Bronchial epithelial cell (primary cell): ENCODE results near the genes TCTN1, PHETA1 and NAA25.

DNA sequence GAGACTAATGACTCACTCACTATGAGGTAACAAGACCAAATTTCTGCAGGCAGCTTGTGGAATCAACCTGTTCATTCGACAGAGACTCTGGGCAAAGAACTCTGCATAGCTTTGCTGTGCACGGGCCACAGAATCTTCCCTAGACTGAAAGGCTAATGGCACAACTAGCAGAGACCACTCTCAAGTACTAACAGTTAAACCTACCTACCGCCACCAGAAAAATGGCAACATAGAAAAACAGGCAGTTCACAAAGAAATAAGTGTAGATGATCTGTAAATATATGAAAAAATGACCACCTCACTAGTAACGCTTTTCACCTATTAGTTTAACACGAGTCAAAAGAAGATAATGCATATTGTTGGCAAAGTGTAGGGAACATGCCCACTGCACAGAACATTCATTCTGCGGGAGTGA is 36.5 kb downstream of the PPTC7 start:
- RRBS, 2 experiments, result no CpG with 5 or more reads among the region's 6 CpGs

GRCh38 chr12:110582222-110583186 is 614 bp downstream of the PPTC7 start:
- RRBS, 2 experiments, result under 1 to 2% methylated on average over 32 to 33 of the region's 118 CpGs

GRCh38 chr12:110584943-110586059 is 2.2 kb upstream of the PPTC7 start:
- RRBS, 2 experiments, result no CpG with 5 or more reads among the region's 11 CpGs

- RRBS, 2 experiments, result 2% methylated on average over 37 of the region's 63 CpGs
These were observed at the start of gene TCTN1 for GRCh38 chr12:110613757-110614829. Gene TCTN1, plus strand, starts transcription at chr12:110614129.

GRCh38 chr12:110719380-110719945 is 23.2 kb downstream of the PPP1CC start:
- RRBS, 2 experiments, result no CpG with 5 or more reads among the region's 4 CpGs

GRCh38 chr12:110744715-110745453 is 2.2 kb upstream of the PPP1CC start:
- RRBS, 2 experiments, result no CpG with 5 or more reads among the region's 5 CpGs

- RRBS, 2 experiments, result no CpG with 5 or more reads among the region's 4 CpGs
These were observed 37.8 kb upstream of the PPP1CC start for GRCh38 chr12:110780504-110780868.

- RRBS, 2 experiments, result no CpG with 5 or more reads among the region's 9 CpGs
These were observed 15.9 kb upstream of the MYL2 start for GRCh38 chr12:110936219-110936833.

DNA sequence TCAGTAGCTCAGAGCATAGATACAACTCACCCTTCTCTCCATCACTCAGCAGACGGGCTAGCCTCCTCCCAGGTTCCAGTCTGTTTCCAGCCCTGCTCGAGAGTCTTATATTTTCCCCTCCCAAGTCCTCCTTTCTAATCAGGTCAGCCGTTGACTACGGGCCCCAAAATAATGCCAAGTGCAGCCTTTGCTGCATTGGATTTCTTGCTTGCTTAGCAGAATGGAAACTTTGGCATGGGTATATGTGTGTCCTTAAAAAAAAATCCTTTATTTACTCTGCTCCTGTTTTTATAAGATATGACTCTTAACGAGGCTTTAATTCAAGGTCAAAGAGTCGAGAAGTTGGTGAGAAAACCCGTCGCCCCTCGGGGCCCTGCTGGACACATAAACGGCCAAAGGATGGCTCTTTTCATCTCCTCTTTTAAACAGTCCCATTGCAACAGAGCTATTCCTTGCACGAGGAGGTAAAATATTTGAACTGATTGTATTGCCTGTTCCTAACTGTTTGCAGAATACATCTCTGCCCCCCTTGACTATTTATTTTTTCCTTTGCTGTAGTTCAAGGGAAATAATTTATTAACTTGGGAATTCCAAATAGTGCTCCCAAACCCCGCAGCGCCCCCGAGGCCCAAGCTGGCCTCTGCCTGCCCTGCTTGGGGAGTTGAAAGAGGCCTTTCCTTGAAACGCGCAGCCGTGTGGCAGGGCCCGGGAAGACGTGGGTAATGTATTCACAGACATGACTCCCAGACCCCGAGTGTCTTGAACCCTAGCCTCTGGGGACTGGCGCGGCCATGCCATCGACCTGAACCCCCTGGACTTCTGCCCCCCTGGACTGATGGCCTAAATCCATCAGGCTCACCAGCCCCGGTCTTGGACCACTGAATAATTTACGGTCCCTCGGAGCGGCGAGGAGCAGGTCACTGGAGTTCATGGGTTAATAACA is 42.9 kb downstream of the CUX2 start:
- RRBS, 2 experiments, result no CpG with 5 or more reads among the region's 28 CpGs

- RRBS, 2 experiments, result no CpG with 5 or more reads among the region's 13 CpGs
These were observed 136.6 kb downstream of the CUX2 start for GRCh38 chr12:111170445-111171111.

DNA sequence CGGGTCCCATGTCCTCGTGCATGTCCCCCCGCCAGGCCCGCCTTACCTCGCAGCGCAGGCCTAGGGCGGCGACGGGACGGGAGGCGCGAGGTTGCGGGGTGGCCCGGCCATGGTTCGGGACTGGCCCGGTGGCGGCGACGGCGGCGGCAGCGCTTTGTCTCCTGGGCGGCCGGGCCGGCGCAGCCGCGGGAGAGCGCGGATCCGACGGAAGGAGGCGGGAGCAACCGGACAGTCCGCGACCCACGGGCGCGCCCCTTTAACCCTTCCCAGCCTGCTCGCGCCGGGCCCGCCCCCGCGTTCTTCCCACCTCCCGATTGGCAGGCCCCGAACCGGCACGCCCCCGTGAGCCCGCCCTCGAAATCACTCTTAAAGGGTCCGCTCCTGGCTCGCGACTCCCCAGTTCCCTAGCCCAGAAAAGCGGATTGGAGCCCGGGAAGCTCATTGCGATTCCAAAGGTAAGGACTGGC is at the start of gene PHETA1:
TSS of gene PHETA1 (minus strand) at position 230 of the 467 bp plus-strand sequence.
- RRBS, 2 experiments, result under 1 to 2% methylated on average over 48 of the region's 58 CpGs

DNA sequence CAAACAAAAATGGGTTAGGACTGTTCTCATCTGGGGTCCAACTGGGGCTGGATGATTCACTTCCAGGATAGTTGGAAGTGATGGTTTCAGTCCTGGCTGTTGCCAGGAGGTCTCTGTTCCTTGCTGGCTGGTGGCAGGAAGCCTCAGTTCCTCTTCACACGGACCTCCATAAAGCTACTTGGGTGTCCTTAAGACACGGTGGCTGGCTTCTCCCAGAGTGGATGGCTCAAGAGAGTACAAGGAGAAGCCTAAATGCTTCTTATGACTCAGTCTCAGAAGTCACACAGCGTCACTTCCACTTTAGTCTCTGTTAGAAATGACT is 6.4 kb upstream of the SH2B3 start:
- RRBS, 2 experiments, result no CpG with 5 or more reads among the region's 3 CpGs

DNA sequence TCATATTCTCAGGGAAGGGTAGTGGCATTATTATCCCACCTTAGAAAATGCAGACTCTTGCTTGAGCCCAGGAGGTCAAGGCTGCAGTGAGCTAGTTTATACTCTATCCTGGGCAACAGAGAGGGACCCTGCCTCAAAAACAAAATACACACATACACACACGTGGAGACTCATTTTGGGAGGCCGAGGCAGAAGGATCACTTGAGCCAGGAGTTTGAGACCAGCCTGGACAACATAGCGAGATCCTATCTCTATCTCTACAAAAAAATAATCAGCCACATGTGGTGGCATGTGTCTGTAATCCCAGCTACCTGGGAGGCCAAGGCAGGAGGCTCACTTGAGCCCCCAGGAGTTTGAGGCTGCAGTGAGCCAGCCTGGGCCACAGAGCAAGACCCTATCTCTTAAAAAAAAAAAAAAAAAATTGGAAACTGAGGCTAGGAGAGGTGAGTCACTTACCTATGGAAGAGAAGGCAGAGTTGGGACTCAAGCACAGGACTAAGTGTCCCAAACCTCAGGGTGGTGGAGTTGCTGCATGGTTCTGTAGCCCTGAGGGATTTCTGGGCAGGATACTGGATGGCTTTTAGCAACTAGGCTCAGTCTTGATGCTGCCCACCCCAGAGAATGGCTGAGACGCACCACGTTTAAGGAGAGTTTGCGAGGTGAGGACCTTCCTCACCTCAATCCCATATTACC is 35.4 kb downstream of the SH2B3 start:
- RRBS, 2 experiments, result no CpG with 5 or more reads among the region's 6 CpGs

DNA sequence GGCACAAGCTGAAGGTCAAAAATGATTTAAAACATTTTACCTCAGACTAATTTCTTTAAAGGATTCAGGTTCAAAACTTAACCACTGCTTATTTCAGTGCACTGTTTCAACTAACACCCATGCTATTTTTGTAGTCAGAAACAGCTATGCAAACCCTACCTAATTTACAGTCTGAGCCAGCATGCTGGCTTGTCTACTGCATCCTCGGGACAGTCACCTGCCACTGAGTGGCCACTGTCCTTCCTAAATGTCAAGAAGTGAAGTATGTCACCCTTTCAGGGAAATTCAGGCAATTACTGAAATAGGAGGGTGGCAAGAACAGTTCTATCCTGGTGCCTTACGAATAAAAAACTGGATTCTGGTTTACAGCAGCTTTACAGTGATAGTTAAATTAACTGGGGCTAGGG is 43.1 kb downstream of the SH2B3 start:
- RRBS, 2 experiments, result no CpG with 5 or more reads among the region's 2 CpGs

DNA sequence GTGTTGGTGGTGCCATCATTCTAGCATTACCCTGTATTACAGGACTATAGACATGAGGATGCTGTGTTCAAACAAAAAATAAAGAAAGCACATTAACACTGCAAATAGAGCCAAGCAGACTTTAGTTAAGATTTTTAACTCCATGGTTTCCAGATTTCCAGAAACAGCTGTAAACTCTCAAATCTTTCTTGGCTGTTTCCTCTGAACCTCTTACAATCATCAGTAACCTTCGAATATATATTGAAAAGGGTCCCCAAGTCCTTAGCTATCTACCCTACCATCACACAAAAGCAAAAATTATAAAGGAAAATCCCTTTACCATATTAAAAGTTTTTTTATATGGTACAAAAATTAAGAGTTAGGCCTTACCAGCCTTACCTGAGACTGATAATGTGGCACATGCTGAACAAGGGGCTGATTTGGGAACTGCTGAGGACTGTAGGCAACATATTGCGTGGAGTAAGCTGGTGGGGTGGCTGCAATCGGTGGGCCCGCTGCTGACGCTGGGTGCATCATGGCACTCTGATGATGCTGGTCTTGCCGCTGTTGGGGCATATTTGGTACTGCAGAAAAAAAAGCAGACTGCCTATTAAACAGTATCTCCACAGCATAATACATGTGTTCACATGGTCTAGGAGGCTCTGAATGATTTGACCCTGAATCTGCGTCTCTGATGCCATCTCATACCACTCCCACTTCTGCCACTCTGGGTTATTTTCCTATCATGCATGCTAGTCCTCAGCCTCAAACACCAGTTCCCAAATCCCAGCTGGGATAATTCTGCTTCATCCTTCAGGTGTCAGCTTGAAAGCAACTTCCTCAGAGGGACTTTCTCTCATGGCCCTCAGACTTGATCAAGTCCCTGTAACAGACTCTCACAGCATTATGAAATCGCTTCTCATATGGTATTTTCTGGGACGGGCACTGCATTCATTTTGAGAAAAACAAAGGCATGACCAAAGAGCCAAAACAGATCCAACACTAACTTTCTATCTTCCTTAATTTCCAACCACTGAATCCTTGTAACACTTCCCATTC is 64.8 kb downstream of the SH2B3 start:
- RRBS, 2 experiments, result no CpG with 5 or more reads among the region's 9 CpGs

DNA sequence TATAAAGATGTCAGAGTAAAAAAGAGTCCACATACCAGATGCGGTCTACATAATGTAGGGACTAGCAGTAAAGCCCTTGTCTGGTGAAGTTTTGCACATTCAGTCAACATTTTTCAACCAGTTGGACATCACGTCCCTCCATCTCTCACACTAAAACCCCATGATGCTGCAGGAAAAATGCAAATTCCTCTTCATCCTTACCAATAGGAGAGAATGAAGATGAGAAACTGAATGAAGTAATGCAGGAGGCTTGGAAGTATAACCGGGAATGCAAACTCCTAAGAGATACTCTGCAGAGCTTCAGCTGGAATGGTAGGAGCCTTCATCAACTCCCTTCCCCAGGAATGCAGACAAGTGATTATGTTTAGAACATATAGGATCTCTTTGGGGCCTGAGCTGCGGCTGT is 47.8 kb downstream of the MAPKAPK5 start:
- RRBS, 2 experiments, result no CpG with 5 or more reads among the region's 4 CpGs

GRCh38 chr12:112045813-112046633 is 32.8 kb downstream of the ERP29 start:
- RRBS, 2 experiments, result no CpG with 5 or more reads among the region's 5 CpGs

GRCh38 chr12:112108295-112109288 is at the start of gene NAA25:
Gene NAA25, minus strand, starts transcription at chr12:112108783.
- RRBS, 2 experiments, result 2% methylated on average over 27 to 29 of the region's 80 CpGs

DNA sequence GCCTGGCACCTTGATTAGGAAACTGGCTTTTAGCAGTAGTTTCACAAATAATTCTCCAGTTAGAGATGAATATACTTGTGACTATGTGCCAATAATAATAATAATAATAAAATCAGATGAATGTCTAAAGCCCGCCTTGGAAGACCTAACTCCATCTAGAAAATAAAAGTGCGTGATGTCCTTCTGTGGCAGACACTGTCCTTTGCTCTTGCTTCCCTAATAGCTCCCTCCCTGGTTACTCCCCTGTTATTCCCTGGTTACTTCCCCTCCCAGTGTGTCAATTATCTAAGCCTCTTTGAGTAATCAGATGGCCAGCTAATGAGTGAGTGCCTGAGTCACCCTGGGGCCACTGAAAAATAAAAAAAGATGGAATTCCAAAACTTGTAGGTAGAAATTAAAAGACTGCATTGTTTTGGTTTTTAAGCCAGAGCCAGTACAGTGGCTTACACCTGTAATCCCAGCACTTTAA is 8.4 kb upstream of the TRAFD1 start:
- RRBS, 2 experiments, result no CpG with 5 or more reads among the region's 2 CpGs